Cardiac septum (tissue), 1 donor: ENCODE measurements around a stretch of chr14.

GRCh38 chr14:64970782-64971361, 1.3 kb downstream of the RAB15 start:
- PRO-cap = no peak

- PRO-cap = no peak
Observed at GRCh38 chr14:65228491-65228815, 126.1 kb upstream of the MAX start.

DNA sequence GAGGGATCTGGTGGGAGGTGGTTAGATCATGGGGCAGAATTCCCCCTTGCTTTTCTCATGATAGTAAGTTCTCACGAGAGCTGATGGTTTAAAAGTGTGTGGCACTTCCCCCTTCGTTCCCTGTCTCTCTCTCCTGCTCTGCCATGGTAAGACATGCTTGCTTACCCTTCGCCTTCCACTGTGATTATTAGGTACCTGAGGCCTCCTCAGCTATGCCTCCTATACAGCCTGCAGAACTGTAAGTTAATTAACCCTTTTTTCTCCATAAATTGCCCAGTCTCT, 115.6 kb upstream of the FUT8 start:
- PRO-cap = no peak

GRCh38 chr14:65318461-65319079, 94.0 kb upstream of the FUT8 start:
- PRO-cap = no peak

DNA sequence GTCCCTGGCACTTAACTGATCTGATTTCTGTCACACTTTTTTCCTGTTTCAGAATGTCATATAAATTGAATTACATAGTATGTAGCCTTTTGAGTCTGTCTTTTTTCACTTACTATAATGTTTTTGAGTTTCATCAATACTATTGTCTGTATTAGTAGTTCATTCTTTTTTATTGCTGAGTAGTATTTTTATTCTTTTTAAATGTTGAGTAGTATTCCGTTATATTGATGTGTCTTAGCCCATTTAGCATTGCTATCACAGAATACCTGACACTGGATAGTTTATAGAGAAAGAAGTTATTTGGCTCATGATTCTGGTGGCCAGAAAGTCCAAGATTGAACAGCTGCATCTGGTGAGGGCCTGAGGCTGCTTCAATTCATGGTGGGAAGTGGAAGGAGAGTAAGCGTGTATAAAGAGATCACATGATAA, 152.2 kb downstream of the FUT8 start:
- PRO-cap = no peak

GRCh38 chr14:65629612-65630563, 217.4 kb downstream of the FUT8 start:
- PRO-cap = no peak

DNA sequence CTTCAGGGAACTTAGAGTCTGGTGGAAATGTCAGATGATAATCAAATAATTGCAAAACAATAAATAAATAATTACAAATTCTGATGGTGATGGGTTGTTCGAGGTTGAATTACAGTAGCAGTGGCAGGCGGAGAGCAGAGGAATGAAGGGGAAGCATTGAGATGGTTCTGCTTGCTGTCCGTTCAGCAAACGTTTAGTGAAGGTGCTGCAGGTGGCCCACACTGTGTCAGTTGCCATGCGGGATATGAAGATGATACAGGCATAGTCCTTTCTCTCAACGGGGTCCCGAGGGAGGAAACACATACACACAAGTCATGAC, 385.1 kb downstream of the FUT8 start:
- PRO-cap = no peak

GRCh38 chr14:66108501-66108855, 377.7 kb upstream of the CCDC196 start:
- PRO-cap = no peak

DNA sequence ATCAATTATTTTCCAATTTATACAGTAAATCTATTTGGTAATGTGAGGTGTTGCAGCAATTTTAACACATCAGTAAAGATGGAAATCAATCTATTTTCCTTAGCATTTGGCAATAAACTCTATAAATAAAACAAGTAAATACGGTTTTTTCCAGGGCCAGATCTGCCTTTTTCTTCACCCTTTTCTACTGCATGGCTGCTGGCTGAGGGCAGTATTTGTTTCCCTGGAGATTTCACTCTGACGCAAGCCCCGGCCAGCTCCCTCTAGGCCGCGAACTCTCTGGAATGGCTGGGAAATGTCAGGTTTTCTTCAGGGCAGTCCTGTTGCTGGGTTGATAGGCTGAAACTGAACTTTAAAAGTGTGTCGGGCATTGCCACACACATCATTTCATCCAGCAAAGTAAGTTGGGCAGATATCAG, 205.2 kb upstream of the CCDC196 start:
- PRO-cap = unidirectional peak, plus-strand start at position 355 of the sequence

DNA sequence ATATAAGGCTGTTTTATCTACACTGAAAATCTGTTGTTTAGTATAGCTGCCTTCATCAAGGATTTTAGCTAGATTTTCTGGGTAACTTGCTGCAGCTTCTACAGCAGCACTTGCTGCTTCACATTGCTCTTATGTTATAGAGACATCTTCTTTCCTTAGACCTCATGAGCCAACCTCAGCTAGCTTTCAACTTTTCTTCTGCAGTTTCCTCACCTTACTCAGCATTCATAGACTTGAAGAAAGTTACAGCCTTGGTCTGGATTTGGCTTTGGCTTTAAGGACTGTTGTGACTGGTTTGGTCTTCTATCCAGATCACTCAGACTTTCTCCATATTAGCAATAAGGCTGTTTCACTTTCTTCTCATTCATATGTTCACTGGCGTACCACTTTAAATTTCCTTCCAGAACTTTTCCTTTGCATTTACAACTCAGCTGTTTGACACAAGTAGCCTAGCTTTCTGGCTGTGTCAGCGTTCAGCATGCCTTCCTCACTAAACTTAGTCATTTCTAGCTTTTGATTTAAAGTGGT, 209.9 kb upstream of the GARIN2 start:
- PRO-cap = no peak

- PRO-cap = no peak
Observed at GRCh38 chr14:67468324-67468746, 20.2 kb downstream of the TMEM229B start.

GRCh38 chr14:67567486-67568290, 32.4 kb downstream of the PIGH start:
- PRO-cap = no peak

GRCh38 chr14:67650933-67651667, 23.3 kb downstream of the VTI1B start:
- PRO-cap = no peak

GRCh38 chr14:67694649-67695249, 815 bp downstream of the RDH11 start:
- PRO-cap = bidirectional peak, plus-strand start at chr14:67694938, minus-strand start at chr14:67694822

DNA sequence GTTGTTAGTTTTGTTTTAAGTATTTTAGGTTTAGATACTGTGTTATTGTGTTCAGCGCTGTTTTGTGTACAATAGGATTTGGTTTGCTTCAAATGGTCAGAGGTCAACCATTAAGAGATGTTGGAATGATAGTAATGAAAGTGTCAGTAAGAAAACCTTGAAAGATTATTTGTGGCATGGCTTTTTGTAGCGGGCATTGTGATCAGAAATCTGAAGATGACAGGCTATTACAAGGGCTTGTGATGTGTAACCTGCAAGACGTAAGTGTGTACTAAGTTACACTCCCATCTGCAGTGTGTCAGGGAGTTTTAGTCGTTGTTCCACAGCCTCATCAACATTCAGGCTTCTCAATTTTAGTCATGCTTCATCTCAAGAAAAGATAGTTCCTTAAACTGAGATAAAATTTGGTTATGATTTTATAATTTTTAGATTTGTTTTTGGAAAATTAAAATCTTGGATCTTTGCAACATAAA, 68.1 kb downstream of the RAD51B start:
- PRO-cap = no peak

GRCh38 chr14:67917131-67917652, 97.6 kb downstream of the RAD51B start:
- PRO-cap = no peak

DNA sequence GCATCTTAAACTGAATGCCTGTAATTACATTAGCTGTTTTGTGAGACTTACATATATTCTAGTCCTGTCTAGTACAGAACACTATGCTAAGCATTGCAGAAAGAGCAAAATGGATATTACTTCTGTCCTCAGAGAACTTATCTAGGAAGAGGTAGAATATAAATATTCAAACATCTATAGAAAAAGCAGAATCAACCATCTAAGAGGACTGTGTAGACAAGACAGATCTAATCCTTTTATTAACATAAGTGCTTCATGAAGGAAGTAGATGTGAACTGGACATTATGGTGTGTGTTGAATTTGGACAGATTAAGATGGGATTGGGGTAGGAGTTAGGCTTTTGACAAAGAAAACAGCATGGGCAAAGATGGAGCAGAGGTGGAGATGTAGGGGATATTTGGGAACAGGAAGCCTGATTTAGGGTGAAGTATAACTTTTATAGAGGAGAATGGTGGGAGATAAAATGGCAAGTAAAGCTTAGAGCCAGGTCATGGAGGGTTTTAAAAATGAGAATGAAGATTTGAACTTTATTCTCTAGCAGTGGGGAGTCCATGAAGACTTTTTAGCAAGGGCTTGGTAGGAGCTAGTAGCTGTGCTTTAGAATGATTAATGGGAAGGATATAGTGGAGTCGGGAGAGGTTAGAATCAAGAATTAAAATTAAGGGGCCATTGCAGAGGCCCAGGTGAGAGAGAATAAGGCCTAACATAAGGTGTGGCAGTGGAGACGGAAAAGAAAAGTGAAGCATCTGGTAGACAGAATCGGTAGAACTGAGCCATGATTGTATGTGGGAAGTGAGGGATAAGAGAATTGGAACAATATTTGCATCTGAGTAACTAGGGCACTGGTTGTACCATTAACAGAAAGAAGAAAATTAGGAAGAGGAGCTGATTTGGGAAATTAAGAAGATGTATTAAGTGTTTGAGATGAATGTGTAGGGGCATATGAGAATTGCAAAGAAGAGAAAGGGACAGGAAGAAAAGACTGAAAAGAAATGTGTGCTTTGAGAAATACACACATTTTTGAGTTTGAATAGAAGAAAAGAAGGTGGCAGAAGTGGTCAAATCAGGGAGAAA, 133.7 kb downstream of the RAD51B start:
- PRO-cap = no peak

DNA sequence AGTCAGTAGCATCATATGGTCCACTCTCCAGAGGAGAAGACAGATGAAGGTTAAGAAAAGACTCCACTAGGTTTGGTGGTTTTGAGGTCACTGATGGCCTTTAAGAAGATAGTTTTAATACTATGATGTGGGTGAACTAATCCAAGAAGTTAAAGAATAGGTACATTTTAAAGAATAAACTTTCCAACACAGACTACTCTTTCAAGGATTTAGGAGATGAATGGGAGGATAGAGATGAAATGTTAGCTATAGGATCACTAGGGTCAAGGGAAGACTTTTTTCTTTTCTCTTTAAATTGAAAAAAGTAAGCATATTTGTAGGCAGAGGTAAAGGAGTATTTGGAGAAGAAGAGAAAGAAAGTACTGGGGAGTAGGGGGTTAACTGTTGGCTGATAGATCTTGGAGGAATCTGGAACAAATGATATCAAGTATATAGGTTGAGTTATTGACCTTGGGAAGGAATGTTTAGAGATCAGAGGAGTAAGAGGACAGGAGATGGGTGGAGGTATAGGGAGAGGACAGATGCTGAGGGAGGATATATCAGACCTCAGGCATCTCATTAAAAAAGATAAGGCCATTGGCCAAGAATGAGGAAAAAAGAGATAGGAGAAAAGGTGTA, 135.0 kb downstream of the RAD51B start:
- PRO-cap = no peak

DNA sequence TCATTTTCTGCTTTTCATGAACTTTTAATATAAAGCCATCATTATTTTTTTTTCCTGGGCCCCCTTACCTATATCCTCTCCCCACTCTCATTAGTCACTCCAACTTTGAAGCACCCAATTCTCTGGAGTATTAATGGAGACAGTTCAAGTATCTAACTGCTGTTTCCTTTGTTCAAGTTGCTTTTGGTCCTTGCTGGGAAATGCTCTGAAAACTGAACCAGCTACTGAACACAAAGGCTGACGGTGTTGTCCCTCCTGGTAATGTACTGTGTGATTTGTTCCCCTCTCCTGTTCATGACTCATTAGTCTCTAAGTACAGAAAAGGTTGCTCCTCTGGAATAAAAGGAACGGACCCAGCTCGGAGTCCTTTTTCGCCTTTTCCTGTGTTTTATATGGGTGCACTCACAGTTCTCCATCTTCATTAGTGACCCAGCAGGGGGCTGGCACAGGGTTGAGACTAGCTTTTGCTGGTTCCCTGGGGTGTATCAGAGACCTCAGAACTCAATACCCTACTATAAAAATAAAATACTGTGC, 269.5 kb downstream of the RAD51B start:
- PRO-cap = no peak

GRCh38 chr14:68230901-68231323, 411.3 kb downstream of the RAD51B start:
- PRO-cap = no peak